Epithelial cell of esophagus (primary cell): ENCODE measurements around a stretch of chr19.

DNA sequence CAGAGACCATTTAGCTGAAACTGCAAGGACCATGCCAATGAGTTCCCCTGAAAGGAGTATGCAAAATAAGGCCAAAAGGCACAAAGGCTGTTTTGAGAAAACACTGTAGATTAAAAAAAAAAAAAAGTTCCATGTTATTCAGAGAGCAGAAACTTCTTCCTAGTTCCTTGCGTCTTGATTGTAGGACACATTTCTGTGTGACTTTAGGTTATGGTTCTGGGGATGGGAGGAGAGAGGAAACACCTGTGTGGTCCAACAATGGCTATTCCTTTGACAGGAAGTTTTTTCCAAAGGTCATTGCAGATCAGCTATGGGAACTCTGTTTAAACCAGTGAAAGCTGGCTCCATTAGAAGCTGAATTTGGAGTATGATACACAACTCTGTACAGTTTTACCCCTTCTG, 32.7 kb upstream of the GPI start:
- RRBS, result no CpG with 5 or more reads among the region's 1 CpG

GRCh38 chr19:34337720-34338148, 27.3 kb upstream of the GPI start:
- RRBS, result no CpG with 5 or more reads among the region's 2 CpGs

- RRBS, result no CpG with 5 or more reads among the region's 4 CpGs
These were observed 6.0 kb downstream of the GPI start for GRCh38 chr19:34370941-34371505.

GRCh38 chr19:34386148-34387110, 17.8 kb upstream of the PDCD2L start:
- RRBS, result no CpG with 5 or more reads among the region's 9 CpGs

GRCh38 chr19:34484204-34484794, 2.7 kb downstream of the WTIP start:
- RRBS, result no CpG with 5 or more reads among the region's 15 CpGs

GRCh38 chr19:34503373-34504429, 22.1 kb downstream of the WTIP start:
- RRBS, result no CpG with 5 or more reads among the region's 17 CpGs

- RRBS, result no CpG with 5 or more reads among the region's 4 CpGs
These were observed 67.0 kb downstream of the WTIP start for GRCh38 chr19:34548542-34548910.

- RRBS, result no CpG with 5 or more reads among the region's 6 CpGs
These were observed 5.5 kb downstream of the GRAMD1A start for GRCh38 chr19:35005585-35006057.

DNA sequence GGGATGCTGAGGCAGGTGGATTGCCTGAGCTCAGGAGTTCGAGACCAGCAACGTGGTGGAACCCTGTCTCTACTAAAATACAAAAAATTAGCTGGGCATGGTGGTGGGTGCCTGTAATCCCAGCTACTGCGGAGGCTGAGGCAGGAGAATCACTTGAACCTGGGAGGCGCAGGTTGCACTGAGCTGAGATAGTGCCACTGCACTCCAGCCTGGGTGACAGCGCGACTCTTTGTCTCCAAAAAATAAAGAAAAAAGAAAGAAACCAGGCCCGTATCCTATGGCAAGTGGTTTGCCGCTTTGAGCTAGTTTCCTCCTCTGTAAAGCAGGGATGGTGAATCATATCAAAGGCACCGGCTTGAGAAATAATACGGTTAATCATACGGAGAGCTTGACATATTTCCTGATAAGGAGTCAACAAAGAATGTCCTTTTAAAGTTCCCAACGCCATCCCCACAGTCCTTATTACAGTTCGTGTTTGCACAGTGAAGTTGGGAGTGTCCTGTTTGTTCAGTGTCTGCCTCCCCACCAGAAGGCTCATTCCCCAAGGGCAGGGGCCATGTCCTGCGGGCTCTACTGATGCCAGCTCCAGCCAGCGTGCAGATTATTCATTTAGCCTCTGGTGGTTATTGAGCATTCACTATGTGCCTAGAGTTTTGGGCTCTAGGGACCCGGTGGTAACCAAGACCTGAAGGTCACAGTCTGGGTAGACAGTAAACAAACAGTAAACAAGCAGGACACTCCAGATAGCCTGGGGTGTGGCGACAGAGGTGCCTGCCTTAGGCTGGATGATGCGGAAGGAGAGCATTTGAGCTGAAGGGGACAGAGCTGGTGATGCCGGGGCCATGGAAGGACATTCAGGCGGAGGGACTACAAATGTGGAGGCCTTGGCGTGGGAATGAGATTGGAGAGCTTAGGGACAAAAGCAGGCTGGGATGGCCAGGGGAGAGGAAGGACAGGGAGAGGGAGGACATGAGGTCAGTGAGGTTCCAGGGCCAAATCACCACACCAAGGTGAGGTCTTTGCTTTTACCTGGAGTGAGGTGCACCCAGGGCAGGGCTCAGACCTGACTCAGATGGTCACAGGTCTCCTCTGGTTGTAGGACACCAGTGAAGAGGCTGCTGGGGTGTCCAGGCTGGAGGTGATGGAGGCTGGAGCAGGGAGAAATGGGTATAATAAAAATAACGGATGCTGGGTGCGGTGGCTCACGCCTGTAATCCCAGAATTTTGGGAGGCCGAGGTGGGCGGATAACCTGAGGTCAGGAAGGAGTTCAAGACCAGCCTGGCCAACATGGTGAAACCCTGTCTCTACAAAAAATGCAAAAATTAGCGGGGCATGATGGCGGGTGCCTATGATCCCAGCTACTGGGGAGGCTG, 6.5 kb downstream of the GRAMD1A start:
- RRBS, result no CpG with 5 or more reads among the region's 28 CpGs

DNA sequence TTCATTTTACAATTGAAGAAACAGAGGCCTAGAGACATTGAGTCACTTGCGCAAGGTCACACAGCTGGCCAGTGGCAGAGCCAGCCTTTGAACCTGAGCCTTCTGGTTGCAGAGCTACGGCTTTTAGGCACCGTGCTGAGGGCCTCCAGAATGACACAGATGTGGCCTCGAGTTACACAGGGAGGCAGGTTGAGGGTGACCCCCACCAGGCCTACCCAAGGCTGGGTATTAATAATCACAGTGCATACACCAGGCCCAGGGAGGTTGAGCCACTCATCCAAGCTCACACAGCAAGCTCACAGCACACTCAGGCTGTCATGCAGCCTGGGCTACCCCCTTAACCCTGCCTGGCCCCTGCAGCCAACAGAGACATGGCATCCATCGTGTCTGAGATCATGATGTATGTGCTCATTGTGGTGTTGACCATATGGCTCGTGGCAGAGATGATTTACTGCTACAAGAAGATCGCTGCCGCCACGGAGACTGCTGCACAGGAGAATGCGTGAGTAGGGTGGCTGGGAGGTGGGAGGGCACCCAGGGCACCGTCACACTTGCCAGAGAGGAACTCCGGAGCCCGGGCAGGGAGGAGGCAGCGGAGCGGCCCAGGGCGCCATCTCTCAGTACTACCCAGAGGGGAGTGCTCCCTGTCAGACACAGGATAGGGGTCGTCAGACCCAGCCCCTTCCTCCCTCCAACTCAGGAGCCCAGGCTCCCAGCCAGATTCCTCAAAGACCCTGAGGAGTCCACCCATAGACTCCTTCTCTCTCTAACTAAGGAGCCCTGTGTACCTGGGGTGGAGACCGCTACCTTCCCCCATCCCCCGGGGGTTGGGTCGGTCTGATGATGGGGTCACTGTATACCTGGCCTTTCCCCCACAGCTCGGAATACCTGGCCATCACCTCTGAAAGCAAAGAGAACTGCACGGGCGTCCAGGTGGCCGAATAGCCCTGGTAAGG, 2.5 kb upstream of the HPN start:
- RRBS, result no CpG with 5 or more reads among the region's 24 CpGs

DNA sequence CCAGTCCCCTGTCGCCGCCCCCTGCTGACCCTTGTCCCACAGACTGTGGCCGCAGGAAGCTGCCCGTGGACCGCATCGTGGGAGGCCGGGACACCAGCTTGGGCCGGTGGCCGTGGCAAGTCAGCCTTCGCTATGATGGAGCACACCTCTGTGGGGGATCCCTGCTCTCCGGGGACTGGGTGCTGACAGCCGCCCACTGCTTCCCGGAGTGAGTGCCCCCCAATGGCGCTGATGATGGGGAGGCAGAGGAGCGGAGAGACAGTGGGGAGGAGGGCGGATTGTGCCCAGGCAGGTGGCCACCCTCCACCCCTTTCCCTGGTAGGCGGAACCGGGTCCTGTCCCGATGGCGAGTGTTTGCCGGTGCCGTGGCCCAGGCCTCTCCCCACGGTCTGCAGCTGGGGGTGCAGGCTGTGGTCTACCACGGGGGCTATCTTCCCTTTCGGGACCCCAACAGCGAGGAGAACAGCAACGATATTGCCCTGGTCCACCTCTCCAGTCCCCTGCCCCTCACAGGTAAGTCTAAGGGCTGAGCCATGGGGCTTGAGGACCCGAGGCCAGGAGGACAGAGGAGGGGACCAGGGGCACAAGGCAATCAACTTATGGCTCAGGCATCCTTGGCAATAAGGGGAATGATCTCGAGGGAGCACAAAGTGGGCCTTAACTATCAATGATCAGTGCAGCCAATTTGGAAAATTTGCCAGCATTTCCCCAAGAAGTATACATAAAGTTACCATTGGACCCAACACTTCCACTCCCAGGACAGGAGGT, 19.0 kb downstream of the HPN start:
- RRBS, result 81% methylated on average over 4 of the region's 29 CpGs

- RRBS, result 92% methylated on average over 5 of the region's 10 CpGs
These were observed 24.8 kb downstream of the HPN start for GRCh38 chr19:35066306-35066697.

DNA sequence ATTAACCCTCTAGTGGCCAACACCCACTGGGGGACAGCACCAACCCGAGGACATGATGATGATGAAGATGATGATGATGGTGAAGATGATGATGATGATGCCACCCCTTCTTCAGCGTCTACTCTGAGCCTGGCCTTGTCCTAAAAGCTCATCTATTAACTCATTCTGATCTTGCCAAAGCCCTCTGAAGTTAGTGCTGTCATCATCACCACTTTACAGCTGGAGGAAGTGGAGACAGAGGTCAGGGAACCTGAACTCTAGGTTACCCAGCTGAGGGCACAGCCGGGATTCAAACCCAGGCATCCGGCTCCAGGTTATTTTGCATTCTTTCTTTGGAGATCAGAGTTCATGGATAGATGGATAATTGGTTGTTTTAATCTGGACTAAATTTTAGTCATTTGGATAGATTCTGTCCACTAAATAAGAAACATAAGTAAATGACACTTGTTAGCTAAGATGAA, 799 bp upstream of the LGI4 start:
- RRBS, result no CpG with 5 or more reads among the region's 4 CpGs

GRCh38 chr19:35142386-35142909, 607 bp upstream of the FXYD7 start:
- RRBS, result no CpG with 5 or more reads among the region's 27 CpGs

GRCh38 chr19:35168063-35168976, 13.8 kb downstream of the FXYD5 start:
- RRBS, result no CpG with 5 or more reads among the region's 10 CpGs

DNA sequence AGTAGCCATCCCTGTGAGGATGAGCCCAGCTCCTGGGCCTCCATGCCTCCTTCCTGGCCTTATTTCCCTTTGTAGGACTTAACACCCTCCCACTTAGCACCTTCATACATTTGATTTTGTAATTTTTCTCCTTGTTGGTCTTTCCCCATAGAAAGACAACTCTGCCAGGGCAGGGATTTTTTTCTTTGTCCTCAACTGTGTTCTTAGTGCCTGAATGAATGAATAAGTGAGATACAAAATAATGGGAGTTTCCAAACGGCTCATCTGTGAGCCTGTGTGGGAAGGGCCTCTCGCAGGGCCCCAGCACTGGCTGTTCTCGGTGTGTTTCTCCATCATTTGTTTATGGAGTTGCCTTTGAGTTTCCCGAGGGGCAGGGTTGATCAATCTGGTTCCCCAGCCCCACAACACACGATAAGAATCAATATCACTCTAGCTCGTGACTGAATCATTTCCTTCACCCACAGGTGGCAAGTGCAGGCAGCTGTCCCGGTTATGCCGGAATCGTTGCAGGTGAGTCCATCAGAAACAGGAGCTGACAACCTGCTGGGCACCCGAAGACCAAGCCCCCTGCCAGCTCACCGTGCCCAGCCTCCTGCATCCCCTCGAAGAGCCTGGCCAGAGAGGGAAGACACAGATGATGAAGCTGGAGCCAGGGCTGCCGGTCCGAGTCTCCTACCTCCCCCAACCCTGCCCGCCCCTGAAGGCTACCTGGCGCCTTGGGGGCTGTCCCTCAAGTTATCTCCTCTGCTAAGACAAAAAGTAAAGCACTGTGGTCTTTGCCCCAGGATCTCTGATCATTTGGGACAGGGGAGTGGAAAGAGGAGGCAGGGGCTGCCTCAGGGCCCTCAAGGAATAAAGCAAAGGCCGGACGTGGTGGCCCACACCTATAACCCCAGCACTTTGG, 14.8 kb downstream of the FXYD5 start:
- RRBS, result no CpG with 5 or more reads among the region's 18 CpGs

GRCh38 chr19:35249424-35249885, 653 bp downstream of the LSR start:
- RRBS, result 0% methylated on average over 3 of the region's 19 CpGs

DNA sequence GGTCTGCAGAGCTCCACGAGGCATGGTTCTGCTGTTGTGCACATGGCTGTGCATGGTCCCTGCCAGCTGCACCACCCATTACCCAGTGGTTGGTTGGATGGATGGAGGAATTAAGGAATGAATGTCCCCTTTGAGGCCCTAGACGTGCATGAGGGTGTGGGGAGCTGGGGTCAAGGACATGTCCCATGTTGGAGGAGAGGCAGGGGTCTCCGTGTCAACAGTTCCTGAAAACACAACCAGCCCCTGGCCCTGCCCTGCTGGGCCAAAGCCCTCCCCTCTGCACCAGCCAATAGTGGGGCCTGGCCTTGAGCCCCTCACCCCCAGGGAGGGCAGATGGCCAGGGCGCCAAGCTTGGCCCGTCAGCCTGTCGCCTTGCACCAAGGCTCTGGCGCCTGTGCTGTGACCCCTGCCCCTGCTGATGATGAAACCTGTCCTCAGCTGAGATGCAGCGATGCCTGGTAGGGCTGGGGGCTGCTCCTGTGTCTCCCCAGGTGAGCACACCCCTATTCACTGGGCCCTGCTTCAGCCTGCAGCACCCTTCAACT, 2.4 kb upstream of the HAMP start:
- RRBS, result no CpG with 5 or more reads among the region's 8 CpGs

- RRBS, result 64% methylated on average over 5 of the region's 30 CpGs
These were observed 7.7 kb downstream of the MAG start for GRCh38 chr19:35299621-35300067.

DNA sequence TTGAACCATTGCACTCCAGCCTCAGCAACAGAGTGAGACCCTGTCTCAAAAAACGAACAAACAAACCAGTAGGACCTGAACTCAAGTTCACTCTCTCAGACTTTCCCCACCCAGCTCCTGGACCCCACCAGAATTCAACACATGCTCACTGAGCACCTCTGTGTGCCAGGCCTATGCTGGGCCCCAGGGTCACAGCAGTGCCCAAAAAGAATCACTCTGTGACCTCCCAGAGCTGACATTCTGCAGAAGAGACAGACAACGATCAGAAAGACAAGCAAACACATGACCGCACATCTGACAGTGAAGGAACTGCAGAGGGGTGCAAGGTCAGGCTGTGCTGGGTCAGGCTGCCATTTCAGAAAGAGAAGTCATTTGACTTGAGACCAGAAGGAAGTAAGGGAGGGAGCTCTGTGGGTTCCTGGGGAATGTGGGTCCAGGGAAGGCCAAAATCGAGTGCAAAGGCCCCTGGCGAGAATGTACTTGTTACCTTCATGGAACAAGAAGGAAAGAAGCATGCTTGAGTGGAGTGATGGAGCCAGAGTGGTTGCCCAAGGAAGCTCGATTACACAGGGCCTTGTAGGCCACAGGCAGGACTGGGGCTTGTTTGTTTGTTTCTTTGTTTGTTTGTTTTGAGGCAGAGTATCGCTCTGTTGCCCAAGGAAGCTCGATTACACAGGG, 11.5 kb upstream of the CD22 start:
- RRBS, result no CpG with 5 or more reads among the region's 8 CpGs